Neural progenitor cell (in vitro differentiated cells): ENCODE measurements around a stretch of chr11.

GRCh38 chr11:43942730-43942863 lies 160 bp downstream of the C11orf96 start:
- RAMPAGE, long total RNA, result no peak

GRCh38 chr11:43987134-43987923 lies 44.9 kb downstream of the C11orf96 start:
- RAMPAGE, long total RNA, result no peak

GRCh38 chr11:44037343-44037709 lies 10.5 kb upstream of the ACCSL start:
- RAMPAGE, long total RNA, result no peak

GRCh38 chr11:44475030-44475718 lies 90.3 kb upstream of the CD82 start:
- RAMPAGE, long total RNA, result no peak

DNA sequence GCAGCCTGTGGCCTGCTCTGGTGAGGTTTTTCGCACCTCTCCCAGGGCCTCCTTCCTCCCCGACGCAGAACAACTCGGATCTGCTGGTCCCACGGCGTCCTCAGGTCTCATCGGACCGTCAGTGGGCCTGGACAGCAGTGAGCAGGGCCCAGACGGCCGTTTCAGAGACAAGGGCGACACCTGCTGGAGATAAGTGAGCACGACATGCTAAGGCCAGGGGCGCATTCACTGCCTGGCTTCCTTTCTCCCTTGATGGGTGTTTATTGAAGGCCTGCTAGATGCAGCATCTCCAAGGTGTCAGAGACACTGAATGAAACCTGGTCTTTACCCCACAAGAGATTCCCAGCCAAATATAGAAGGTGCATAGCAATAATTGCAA lies 27.0 kb upstream of the CD82 start:
- RAMPAGE, long total RNA, result no peak

DNA sequence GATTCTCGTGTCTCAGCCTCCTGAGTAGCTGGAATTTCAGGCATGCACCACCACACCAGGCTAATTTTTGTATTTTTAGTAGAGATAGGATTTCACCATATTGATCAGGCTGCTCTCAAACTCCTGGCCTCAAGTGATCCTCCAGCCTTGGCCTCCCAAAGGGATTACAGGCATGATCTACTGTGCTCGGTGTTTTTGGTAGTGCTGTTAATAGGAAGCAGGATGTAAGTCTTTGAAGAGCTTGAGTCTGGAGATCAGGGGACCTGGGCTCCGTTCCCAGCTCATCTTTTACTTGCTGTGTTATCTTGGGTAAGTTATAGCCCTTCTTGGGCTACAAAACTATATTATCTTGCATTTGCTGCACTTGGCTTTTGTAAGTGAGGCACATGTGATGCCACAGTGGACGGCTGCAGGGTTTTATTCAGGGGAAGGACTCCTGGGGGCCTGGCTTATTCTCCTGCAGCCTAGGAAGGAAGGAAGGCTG lies 6.3 kb downstream of the CD82 start:
- RAMPAGE, long total RNA, result no peak

DNA sequence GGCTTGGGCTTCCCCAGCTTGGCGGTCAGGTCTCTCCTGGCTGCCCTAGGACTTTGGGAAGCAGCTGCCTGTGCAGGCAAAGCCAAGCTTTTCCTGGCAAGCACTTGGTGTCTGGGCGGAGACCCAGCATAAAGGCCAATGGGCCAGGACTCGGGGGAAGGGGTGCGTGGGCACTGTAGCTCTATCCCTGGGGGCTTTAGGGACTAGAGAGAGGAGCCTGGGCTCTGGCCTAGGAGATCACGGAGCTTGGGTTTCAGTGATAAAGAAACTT lies 30.6 kb downstream of the CD82 start:
- RAMPAGE, long total RNA, result no peak

GRCh38 chr11:44601039-44602270 lies 36.0 kb downstream of the CD82 start:
- RAMPAGE, long total RNA, result no peak

- RAMPAGE, long total RNA, result no peak
These were observed 69.0 kb downstream of the CD82 start for GRCh38 chr11:44634144-44635119.

DNA sequence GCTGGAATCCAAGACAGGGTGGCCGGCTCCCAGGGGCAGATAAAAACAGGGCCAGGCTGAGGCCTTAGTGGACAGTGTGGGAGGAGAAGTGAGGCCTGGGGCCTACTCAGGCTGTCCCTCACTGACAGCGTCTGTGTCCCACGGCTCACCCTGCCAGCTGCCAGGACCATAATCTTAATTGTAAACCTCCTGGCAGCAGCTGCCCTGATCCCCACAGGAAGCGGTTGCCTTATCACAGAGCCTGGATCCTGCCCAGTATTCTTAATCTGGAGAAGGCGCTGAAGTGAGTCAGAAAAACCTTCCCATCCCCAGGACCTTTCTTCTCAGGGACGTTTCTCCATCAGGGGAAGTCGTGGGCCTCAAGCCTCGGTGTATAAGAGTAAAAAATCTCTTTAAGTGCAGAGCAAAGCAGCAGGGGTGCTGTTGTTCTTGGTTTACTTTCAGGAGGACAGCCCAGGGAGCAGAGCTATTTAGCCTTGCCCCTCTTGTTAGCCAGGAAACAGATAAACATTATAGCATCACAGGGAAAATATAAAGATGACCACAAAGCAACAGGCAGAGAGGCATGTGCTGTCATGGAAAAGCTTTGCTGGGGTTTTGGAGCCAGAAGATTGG lies 39.5 kb downstream of the TSPAN18 start:
- RAMPAGE, long total RNA, result no peak

- RAMPAGE, long total RNA, result no peak
These were observed 45.1 kb downstream of the TSPAN18 start for GRCh38 chr11:44772002-44772201.

DNA sequence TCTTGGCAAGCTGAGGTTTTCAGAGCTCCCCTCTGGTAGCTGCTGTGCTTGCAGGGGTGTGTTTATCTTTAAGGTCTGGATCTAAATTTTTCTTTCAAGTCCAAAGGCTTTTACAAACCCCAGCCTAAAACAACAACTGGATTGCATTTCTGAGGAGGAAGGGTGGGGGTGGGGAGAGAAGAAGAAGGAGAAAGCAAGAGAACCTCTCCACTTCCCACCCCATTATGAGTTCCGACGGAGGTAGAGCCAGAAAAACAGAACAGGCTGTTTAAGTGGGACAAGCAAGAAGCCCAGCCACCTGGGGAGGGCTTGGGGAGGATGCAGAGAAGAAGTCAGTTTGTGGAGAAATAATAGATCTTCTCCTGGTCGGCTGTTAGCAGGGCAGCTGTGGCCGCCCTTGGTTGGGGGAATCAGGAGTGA lies 77.9 kb downstream of the TSPAN18 start:
- RAMPAGE, long total RNA, result no peak

DNA sequence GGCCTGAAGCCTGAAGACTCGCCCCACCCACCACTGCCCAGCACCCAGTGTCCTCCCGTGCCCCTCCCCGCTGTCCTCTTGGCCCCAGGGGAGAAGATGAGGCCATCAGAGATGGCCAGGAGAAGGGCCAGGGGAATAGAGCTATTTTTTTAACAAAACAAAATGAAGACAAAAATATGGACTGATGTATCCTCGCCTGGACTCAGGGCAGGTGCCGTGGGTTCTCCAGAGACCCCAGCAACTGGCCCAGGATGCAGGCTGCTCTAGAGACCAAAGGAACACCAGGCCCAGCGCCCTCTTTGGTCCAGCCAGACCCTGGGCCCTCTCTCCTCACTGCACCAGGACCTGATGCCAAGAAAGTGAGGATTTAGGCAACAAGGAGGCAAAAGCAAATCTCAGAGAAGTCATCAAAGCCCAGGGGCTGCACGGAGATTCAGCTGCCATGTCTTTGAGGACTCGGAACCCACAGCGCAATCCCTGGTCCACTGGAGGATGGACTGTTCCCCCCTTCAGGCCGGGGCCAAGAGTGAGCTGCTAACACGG lies 21.4 kb downstream of the TP53I11 start:
- RAMPAGE, long total RNA, result no peak

GRCh38 chr11:44930459-44931248 lies 20.0 kb downstream of the TP53I11 start:
- RAMPAGE, long total RNA, result no peak

GRCh38 chr11:44946990-44947776 lies 3.5 kb downstream of the TP53I11 start:
- RAMPAGE, long total RNA, result no peak

DNA sequence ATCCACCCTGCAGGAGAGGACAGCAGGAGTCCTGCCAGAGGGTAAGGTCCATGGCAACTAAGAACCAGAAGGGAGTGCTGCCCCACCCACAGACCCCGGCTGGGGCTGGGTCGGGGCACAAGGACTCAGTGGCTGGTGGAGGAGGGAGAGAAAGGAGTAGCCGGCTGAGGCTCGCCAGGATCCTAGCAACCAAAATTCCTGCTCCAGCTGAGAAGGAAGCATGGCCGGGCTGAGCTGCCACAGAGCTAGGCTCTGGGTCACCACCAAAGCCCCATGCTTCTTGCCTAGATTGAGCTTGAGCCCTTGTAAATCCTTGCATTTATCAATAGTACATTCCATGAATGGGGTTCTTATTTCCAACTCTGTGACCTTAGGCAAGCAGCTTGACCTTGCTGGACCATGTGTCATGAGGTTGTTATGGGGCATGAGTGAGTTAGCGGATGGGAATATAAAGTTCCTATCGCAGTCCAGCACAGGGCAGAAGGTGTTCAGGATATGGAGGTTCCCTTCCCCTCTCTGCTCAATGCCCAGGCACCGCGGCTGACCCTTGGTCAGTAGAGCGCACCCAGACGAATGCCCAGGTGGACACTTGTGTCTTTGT lies 26.1 kb upstream of the TP53I11 start:
- RAMPAGE, long total RNA, result no peak

DNA sequence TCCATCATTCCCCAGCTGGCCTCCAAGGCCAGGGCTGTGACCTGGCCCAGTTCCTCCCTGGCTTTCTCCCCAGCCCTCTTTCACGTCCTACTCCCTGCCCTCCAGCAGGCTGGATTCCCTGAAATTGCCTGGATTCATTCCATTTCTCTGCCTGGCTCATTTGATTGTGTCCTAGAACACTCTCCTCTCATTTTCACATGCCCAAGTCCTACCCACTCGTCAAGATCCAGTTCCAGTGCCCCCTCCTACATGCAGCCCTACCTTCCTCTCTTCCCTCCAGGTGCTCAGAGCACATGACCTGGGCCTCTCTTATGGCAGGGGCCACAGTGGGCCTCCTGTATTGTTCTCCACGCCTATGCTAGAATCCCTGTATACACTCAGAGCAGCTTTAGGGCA lies 57.0 kb upstream of the PRDM11 start:
- RAMPAGE, long total RNA, result no peak

DNA sequence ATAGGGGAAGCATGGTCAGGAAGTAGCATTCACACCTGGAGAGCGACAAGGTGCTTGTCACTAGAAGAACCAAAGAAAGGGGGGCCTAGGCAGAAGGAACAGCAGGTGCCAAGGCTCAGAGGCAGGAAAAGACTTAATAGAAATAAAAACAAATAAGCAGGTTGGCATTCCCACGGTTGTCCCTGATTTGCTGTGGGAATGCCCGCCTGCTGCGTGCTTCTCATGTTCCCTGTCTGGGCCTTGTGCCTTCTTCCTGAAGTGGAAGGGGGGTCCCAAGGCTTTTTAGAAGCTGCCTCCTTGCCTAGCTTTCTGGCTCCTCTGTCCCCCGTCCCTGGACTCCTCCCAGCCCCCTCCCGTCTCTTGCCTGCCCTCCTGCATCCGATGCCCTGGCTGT lies 54.7 kb upstream of the PRDM11 start:
- RAMPAGE, long total RNA, result no peak

GRCh38 chr11:45094276-45094701 lies 52.1 kb upstream of the PRDM11 start:
- RAMPAGE, long total RNA, result no peak

- RAMPAGE, long total RNA, result no peak
These were observed 34.3 kb downstream of the PRDM11 start for GRCh38 chr11:45180536-45181366.